Foreskin fibroblast (primary cell): ENCODE measurements around a stretch of chr15.

- RRBS, result no CpG with 5 or more reads among the region's 2 CpGs
Observed at GRCh38 chr15:89852443-89853011, 37.9 kb upstream of the ANPEP start.

DNA sequence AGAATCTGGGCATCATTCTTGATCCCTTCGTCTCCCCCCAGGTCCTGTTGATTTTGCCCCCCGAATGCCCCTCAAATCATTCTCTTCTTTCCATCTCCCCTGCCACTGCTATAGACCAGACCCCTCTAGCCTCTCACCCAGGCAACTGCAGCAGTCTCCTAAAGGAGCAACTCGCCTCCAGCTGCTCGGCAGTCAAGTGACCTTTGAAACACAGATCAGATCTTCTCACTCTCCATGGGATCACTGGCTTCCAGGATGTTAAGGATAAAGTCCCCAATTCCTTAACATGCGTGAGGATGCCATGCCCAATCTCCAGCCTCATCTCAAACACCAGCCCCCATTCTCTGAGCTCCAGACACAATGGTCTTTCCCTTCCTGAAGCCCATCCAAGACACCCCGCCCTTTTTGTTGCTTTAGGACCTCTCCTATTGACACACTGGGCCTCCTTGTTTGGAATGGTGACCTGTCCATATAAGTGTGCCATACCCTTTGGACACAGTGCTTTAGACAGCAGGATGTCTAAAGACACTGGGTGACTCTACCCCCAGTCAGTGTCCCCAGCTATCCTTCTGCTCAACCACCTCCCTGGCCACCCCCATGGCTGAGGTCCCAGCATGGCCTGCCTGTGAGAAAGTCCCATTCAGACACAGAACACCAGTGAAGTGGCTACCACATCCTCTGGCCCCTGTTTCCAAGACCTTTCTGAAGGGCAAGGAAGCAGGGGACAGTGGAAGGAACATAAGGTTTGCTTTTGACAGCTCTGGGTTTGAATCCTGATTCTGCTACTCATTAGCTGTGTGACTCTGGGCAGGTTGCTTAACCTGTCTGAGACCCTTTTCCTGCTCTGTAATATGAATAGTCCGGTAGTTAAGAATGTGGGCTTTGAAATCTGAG is 6.0 kb upstream of the AP3S2 start:
- RRBS, result no CpG with 5 or more reads among the region's 7 CpGs

GRCh38 chr15:89903621-89903988 is 9.1 kb downstream of the ARPIN start:
- RRBS, result no CpG with 5 or more reads among the region's 14 CpGs

DNA sequence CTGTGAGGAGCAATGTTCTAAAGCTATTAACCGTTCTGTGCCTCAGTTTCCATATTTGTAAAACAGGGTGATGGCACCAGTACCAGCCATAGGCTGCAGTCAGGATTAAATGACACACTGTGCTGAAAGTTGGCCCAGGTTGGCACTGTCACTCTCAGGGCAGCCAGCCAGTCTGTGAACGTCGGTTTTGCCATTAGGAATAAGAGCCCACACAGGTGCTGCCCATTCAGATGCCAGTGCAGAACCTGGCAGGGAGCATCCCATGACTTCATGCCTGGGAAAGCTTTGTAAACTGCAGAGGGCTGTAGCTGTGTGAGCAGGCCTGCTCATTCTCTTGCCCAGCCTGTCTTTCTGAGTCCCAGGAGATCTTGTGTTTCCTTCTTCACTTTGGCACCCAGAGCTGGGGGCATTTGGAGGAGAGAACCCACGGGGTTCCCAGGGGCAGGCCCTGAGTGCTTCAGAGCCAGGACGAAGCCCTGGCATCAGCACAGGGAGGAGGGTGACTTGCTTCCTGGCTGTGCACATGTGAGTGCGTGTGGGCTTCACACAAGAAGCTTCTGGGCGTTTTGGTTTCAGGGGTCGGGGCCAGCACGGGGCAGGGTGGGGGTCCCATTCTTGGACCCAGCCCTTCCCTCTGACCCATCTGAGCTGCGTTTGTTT is 47.0 kb downstream of the ZNF710 start:
- RRBS, result no CpG with 5 or more reads among the region's 10 CpGs

- RRBS, result 82% methylated on average over 1 of the region's 10 CpGs
Observed at GRCh38 chr15:90104410-90105118, 2.3 kb upstream of the IDH2 start.

DNA sequence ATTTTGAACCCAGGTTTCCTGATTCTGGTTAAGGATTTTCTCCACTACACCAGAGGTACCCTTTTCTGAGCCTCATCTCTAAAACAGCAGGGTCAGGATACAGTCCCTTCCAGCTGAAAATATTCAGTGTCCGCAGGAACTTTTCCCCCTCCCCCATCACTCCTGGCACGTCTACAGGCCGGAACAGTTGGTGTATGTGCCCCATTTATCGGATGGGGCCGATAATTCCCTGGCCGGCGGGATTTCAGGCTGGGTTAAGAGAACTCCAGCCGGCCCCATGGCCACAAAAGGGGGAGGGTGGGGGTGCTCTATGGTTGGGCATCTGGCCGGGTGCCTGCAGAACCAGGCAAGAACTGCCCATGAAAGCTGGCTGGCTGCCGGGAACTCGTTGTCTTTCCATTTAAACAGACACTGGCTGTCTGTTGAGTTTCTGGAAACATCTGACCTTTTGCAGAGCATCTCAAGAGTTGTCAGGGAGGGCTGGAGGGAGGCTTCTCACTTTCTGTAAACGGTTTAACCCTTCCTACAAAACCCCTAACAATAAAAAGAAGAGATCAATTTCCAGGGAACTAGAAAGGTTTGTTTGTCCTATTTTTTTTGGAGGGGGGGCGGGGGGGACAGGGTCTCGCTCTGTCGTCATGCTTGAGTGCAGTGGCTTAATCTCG is 26.6 kb upstream of the SEMA4B start:
- RRBS, result 11% methylated on average over 5 of the region's 16 CpGs

DNA sequence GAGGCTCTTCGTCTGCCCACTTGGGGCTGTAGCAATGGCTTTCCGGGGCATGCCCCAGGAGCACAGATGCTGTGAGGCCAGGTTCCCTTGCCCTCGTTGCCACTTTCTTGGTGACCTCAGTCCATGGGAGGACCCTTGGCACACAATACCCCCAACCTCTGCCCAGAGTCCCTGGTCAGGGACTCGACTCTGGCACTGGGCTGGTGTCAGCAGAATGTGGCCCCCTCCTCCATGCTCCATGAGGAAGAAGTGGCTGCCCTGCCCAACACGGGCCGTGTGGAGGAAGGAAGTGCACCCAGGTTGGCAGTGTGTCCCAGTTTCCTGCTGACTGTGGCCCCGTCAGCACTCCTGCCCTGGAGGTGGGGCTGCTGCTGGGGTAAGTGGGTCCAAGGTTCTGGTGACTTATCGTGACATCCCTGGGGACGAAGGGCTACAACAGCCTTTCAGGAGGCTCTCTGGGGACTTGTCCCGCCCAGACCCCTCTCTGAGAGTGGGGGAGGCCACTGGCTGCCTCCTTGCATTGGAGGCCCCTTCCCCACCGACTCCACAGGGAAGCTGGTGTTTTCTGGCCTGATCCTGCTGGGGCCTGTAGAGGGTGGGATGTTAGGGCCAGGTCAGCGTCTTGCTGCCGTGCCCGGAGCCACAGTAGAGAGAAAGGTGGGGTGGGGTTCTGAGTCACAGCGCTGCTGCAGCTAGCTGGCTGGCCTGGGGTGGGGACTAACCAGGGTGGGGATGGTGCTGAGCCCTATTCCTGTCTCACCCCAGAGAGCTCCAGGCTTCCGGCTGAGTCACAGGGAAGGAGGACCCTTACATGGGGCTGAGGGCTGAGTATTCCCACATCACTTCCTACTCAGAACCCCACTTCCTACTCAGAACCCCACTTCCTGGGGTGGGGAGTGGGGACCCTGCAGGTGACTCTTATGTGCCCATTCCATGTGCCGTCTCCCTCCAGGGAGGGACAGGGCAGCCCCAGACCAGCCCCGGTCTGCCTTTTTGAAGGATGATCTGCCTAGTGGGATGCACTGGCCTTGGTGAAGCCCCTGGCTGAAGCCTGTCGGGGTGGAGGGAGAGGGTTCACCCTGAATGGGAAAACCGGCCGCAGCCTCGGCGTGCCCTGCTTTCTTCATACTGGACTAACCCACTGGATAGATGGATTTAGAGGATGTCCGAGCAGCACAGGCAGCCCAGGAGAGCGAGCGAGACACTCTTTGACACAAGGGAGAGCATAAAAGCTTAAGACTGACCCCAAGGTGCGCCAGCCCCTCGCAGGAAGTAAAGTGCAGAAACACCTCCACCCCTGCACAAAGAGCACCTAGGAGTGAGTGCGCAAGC is 10.6 kb downstream of the SEMA4B start:
- RRBS, result no CpG with 5 or more reads among the region's 29 CpGs

DNA sequence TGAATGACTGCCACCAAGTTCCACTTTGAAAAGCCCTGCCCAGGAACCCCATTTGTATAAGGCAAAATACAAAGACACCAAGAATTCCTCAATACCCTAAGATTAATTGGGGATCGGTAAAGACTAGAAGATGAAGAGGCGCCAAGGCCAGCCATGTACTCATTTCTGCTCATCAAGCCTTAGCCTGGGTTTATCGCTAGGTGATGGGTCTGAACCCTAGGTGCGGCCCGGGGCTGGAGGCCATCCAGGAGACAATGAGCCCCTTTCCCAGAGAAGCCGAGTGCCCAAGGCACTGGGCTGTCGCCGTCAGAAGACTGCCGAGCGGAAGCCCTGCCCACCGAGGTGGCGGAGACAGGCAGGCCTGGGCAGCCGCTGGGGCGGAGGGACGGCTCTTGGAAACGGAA is 428 bp upstream of the NGRN start:
- RRBS, result no CpG with 5 or more reads among the region's 16 CpGs

DNA sequence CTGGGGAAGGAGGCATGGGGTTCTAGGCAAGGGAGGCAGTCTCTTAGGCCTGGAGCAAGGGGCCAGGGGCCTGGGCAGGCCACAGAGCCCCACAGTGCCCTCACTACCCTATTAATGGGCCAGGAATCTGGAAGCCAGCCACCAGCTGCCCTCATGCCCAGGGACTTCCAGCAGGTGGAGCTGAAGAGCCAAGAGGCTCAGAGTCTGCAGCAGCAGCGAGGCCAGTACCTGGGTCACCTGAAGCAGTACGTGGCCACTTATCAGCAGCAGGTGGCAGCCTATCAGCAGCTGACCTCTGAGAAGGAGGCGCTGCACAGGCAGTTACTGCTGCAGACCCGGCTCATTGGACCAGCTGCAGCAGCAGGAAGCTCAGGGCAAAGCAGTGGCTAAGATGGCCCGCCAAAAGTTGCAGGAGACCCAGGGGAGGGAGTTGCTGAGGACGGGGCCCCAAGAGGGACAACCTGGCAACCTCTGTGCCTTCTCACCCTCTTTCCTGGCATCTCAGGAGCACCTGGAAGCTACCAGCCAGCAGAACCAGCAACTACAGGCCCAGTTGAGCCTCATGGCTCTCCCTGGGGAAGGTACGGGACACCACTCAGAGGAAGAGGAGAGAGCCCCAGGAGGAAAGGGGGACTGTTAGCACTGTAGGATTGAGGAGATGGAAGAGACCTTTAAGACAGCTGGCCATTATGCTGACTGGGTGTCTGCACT is 28.0 kb downstream of the NGRN start:
- RRBS, result no CpG with 5 or more reads among the region's 7 CpGs

GRCh38 chr15:90413835-90414434 is 25.9 kb downstream of the IQGAP1 start:
- RRBS, result no CpG with 5 or more reads among the region's 5 CpGs

DNA sequence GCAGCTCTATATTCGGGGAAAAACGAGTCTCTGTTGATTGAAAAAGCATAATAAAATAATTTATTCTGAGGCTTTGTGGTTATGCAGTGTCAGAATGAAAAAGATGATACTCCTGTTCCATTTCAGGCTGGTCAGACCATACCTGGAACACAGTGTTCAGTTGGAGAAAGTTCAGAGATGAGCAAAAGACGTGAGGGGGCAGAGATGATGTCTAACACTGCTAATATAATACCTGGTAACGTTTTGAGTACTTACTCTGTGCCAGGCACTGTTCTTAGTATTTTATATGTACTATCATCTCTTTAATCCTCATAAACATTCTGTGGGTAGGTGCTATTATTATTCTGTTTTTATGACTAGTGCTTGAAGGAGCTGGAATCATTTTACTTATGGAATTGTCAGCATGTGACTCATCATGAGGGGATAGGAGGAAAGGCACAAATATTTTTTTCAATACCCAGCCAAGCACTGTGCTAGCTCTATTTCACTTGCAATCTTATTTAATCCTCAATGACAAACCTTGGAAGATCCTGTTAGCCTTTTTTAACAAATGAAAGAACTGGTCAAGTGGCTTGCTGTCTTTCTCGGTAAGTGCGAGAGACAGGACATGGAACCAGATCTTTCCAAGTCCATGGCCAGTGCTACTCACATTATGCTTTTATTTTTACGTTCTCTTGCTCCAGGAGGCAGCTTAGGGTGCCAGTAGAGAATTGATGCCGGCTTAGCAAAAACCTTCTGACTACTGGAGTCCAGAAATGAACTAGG is 31.9 kb downstream of the IQGAP1 start:
- RRBS, result no CpG with 5 or more reads among the region's 8 CpGs

DNA sequence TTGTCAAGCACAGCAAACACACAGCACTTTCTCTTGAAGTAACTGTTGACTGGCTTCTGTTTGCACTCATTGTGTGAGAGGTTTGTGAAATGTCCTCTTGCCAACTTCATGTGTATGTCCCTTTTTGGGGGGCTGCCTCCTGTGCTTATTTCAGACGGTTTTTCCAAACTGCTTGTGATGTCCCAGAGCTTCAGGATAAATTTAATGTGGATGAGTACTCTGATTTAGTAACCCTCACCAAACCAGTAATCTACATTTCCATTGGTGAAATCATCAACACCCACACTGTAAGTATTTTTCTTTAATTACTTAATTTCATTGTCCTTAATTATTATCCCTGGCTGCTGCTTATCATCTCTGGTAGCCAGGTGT is 45.7 kb upstream of the CRTC3 start:
- RRBS, result no CpG with 5 or more reads among the region's 1 CpG

- RRBS, result no CpG with 5 or more reads among the region's 6 CpGs
Observed at GRCh38 chr15:90492432-90492755, 37.3 kb upstream of the CRTC3 start.

GRCh38 chr15:90559938-90560763 is 30.4 kb downstream of the CRTC3 start:
- RRBS, result 100% methylated on average over 1 of the region's 10 CpGs

DNA sequence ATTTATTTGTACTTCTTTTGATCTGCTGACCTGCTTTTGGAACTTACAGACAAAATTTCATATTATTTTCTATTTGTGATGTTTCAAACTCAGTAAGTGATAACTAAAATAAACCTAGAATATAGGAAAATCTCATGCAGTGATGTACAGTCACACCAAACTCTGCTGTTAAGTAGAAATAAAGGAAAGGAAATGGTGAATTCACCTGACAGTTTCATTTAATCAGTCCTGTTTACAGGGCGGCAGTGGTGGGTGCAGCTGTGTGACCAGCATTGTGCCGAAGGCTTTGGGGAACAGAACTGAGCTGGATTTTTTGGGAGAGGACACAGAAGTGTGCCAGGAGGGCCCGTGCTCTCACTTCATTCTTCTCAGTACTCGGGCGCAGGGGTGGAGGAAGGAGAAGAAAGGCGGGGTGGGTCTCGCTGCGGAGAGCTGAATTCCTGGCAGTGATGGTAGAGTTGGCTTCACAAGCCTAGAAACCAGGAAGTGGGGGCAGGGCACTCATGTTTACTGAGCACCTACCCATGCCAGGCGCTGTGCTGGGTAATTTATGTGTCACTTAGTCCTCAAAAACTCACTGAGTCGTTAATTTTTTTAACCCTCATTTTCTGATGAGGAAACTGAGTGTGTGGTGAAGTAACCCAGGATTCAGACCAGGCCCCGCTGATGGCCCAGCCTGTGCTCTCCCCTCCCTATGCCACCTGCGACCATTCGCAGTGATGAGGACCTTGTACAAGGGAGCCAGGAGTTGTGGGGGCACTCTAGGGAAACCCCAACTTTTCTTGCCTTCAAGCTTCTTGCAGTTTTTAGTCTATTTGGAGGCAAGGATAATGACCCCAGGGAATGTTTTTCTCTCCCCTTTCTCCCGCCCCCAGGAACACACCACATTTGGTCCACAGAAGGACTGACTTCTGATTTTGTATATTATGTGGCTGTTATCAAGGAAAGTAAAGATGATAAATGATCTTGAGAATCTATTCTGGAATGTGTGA is 64.7 kb downstream of the CRTC3 start:
- RRBS, result no CpG with 5 or more reads among the region's 14 CpGs

DNA sequence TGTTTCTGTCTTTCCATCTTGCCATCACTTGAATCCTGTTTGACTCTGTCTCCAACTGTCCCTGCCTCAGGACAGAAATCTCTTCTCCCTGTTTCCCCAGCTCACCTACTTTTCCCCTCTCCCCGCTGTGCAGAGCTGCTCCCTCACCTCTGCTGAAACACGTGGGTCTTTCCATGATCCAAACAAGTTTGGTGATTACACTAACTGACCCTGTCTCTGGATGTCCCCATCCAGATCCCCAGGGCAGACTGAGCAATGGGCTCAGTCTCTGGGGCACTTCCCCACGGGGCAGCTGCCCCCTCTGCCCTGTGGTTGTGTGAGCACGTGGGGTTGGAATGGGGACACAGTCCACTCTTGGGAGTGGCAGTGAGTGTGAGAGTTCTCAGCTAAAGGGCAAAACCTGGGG is 50.2 kb upstream of the BLM start:
- RRBS, result no CpG with 5 or more reads among the region's 4 CpGs

GRCh38 chr15:90716352-90716675 is 832 bp upstream of the BLM start:
- RRBS, result no CpG with 5 or more reads among the region's 5 CpGs

DNA sequence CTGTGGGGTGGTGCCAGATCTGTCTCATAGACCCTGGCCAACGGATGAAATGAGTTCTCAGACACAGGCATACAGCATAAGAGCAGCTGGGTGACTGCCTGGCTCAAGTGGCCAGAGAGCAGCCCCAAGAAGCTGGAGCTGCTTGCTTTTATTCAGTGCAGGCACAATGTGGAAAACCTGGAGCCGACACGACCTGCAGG is 44.8 kb upstream of the FURIN start:
- RRBS, result no CpG with 5 or more reads among the region's 3 CpGs

DNA sequence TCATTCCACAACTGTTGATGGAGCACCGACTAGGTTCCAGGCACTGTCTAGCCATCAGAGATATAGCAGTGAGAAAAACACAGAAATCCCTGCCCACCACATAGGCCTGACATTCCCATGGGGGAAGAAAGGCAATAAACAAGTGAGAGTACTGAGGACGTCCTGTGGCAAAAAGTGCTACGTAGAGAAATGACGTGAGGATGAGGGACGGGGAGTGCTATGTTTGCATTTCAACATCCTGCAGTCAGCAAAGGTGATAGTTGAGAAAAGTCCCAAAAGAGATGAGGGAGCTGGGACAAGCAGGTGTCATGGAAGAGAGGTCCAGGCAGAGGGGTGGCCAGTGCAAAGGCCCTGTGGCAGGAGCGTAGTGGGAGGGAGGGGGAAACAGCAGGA is 10.5 kb upstream of the FURIN start:
- RRBS, result no CpG with 5 or more reads among the region's 6 CpGs

- RRBS, result 2% methylated on average over 62 of the region's 113 CpGs
Observed at GRCh38 chr15:90870705-90871961, 2.7 kb downstream of the FURIN start.